ENCODE results near the gene SH3RF1.

DNA sequence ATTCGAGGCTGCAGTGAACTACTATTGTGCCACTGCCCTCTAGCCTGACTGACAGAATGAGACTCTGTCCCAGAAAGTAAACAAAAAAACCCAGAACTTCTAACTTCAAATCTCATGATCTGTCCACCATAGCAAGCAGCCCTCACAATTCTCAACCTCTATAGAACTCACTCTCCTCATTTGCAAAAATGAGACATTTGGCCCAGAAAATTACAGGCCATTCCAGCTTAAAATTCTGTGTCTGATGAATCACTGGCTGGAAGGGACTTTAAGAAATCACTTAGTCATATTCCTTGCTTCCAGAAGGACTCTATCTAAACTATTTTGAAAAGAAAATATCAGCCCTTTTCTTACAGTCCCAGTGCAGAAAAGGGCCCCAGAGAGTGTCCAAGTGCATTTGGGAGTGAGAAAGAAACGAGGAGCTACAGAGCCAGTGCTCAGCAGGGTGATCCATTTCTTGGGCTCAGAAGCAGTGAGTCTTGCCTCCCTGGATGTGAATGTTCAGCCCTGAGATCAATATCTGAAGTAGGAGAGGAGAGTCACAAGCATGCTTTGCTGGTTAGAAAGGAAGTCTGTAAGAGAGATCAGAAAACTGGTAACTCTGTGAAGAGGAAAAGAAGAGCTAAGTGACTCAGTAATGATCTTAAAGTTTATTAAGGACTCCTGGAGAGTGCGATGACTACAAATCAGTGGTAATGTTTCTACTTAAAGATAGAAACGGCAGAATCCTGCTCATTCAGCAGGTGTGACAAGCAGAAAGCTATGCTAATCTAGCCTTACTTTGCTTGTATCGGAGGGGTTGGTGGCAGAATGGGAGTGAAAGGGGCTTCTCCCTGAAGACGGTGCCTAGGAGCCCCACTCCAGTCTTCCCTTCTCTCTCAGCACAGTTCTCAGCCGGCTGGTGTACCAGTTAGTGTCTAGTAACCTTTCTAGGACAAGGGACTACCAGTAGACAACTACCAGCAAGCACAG, 139.8 kb downstream of the PALLD start:
- PRO-cap = no peak
- RAMPAGE, long total RNA, 4 experiments = no peak in any of the 4 experiments

GRCh38 chr4:168722890-168723507, 226.1 kb downstream of the PALLD start:
- PRO-cap = no peak
- RAMPAGE, long total RNA, 4 experiments = start-site peak on the plus strand in 1 of 4 experiments, at chr4:168723094-168723270 at its widest, 14 reads per replicate

- PRO-cap = no peak
- RAMPAGE, long total RNA, 4 experiments = no peak in any of the 4 experiments
These were observed 244.5 kb downstream of the CBR4 start for GRCh38 chr4:168765593-168765984.

- PRO-cap = no peak
- RAMPAGE, long total RNA, 4 experiments = no peak in any of the 4 experiments
These were observed 226.0 kb downstream of the CBR4 start for GRCh38 chr4:168784042-168784479.

- PRO-cap = no peak
- RAMPAGE, long total RNA, 4 experiments = no peak in any of the 4 experiments
These were observed 225.0 kb downstream of the CBR4 start for GRCh38 chr4:168784839-168785602.

DNA sequence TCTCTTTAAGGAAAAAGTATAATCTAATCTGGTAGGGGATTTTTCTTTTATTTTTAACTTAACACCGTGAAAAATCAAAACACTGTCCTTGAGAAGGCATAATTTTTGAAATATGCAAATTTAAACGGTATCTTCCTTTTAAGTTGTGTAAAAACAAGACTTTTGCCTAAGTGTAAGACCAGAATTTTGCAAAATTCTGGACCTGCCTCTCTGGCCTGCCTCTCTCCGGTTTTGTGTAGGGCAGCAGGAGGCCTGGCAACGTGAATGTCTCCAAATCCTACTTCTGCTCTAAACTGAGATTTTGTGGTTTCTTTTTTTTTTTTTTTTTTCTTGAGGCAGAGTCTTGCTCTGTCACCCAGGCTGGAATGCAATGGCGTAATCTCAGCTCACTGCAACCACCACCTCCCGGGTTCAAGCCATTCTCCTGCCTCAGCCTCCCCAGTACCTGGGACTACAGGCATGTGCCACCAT, 220.2 kb downstream of the CBR4 start:
- PRO-cap = unidirectional peak, minus-strand start at position 266 of the sequence
- RAMPAGE, long total RNA, 4 experiments = no peak in any of the 4 experiments

- PRO-cap = no peak
- RAMPAGE, long total RNA, 4 experiments = no peak in any of the 4 experiments
These were observed 206.9 kb downstream of the CBR4 start for GRCh38 chr4:168803122-168803556.

DNA sequence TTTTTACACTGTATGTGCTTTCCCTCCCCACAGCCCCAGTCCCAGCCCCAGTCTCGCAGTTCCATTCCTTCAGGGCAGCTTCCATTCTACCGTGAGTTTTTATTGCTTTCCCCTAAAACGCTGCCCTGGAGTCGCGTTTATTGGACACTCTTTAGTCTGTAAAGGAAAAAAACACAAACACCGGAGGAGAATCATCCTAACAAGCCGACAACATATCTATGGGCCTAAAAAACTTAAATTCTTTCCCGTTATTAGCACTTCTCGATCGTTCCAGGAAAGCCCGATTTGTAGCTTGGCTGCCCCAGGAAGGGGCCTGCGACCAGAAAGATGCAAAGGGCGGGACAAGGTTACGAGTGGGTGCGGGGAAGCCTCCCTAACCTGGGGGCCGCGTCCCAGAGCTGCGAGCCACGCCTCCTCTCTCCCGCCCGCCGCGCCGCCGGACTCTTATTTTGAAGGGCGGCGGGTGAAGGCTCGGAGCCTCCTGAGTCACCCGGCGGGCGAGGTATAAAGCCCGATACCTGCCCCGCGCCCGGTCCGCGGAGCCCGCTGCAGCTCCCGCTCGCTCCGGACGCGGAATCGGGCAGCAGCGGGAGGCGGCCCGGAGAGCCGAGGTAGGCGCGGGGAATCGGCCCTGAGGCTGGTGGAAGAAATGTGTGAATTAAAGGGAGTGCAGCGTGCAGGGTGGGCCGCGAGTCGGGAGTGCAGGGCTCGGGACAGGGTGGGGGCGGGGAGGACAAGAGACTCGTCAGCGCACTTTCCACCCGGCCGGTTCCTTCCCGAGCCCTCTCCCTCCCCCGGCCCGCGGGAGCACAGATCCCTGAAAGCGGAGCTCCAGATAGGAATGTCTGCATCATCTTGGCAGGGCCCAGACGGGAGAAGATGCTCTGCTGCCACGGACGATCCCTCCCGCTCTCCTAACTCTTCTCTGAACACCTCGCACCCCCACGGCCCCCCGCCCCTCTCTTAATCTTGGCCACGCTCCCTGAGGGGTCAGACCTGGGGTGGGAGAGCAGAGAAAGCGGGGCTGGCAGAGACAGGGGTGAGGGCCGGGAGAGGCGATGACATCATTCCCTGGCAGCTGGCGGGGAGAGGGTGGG, 178.1 kb downstream of the CBR4 start:
- PRO-cap = bidirectional peak, plus-strand start at position 507 of the sequence, minus-strand start at position 438 of the sequence
- RAMPAGE, long total RNA, 4 experiments = start-site peak on the plus strand in 4 of 4 experiments, centred at positions 504 to 549 of the sequence, 118 to 289 reads per replicate

- PRO-cap = no peak
- RAMPAGE, long total RNA, 4 experiments = no peak in any of the 4 experiments
These were observed 173.4 kb downstream of the CBR4 start for GRCh38 chr4:168836439-168837240.

DNA sequence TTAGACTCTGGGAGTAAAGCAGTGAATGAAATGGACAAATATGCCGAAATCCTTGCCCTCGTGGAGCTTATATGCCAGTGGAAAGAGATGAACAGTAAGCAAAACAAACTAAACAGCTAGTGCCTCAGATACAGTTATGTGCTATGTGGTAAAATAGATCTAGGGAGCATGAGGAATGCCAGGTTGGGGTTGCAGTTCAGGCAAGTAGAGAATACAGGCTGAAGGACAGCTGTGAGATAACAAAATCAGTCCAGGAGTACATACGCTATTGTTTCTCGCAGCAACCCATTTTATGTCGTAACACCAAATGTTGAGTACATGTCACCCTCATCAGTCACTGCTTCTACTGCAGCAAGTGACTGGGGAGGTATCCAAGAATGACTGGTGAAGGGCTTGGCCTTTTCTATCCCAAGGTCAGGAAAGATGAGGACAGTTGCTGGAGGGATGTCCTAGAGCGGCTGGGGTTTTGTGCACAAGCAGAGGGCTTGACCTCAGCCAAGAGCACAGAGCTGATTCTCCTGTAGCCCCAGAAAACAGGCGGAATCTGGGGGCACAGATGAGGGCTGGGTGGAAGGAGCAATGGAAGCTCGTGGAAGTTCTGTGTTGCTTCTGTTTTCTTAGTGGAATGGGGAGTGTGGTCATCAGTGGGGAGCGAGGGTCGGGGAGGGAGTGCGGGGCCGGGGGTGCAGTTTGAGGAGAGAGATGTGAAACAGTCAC, 172.1 kb downstream of the CBR4 start:
- PRO-cap = no peak
- RAMPAGE, long total RNA, 4 experiments = no peak in any of the 4 experiments

- PRO-cap = no peak
- RAMPAGE, long total RNA, 4 experiments = no peak in any of the 4 experiments
These were observed 168.8 kb downstream of the CBR4 start for GRCh38 chr4:168841175-168841729.

GRCh38 chr4:168921398-168921816, 88.6 kb downstream of the CBR4 start:
- PRO-cap = no peak
- RAMPAGE, long total RNA, 4 experiments = no peak in any of the 4 experiments

DNA sequence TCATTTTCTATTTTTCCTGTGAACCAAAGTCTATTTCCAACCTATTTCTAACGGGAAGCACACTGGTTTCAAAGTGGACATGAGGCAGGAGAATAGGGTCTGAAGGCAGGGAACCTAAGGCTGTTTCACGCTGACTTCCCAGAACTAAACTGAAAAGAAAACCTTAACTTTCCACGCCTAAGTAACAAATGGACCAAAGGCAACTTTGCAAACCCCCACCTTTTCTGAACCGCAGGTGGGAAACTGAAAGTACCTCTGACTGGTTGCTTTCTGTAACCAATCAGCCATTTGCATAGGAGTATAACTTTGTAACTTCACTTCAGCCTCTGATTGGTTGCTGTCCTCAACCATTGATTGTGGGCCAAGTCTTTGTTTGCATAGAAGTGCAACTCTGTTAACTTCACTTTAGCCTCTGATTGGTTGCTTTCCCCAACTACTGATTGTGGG, 121.4 kb upstream of the CBR4 start:
- PRO-cap = no peak
- RAMPAGE, long total RNA, 4 experiments = no peak in any of the 4 experiments

DNA sequence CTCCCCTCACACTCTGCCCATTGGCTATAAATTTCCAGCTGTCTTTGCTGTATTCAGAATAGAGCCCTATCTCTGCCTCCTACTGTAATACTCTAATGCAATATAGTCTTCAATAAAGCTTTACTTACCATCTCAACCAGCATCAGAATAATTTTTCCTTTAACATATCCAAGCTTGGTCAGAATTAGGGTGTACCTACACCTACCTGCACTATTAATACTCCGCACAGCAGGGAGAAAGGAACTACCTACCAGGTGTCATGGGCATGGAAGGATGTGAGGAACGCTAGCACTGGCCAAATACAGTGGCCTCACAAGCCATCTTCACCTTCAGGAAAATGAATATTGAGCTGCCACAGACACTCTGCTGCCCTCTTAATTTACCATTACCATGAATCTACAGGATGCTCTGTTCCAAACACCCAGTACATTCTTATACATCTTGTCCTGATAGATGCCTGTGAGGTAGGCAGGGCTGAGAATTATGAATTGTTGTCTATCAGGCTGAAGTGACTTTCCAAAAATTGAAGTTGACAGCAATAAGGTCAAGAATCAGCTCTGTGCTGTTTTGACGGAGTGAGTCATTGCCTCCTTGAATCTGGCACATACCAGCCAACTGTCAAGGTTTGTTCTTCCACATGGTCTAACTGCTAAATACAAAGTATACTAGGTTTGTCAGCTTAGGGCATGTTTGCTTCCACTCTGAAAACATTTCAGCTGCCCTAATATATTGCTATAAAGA, 32.5 kb downstream of the SH3RF1 start:
- PRO-cap = no peak
- RAMPAGE, long total RNA, 4 experiments = no peak in any of the 4 experiments

DNA sequence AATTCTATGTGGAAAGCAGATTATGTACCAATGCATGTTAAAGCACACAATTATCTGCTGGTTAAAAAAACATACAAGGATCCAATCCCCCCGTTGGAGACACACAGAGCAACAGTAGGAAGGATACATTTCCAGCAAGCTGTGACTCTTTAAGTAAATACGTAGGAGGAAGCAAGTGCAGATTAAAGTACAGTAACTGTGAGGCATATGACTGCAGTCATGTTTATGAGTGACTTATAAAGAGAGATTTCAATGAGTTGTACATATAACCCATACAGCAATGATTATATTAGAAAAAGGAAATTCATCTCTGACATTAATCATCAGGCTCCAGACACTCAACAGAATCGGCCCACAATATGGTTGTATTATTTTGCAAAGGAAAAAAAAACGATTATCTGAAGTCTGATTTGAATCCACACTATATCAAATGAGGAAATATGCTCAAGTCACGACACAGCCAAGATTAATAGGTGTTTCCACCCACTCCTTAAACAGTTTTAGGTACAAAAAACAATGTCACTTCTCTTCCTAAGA, 21.1 kb downstream of the SH3RF1 start:
- PRO-cap = bidirectional peak, plus-strand start at position 316 of the sequence, minus-strand start at position 143 of the sequence
- RAMPAGE, long total RNA, 4 experiments = no peak in any of the 4 experiments

- PRO-cap = no peak
- RAMPAGE, long total RNA, 4 experiments = no peak in any of the 4 experiments
These were observed 16.2 kb downstream of the SH3RF1 start for GRCh38 chr4:169254553-169255051.

DNA sequence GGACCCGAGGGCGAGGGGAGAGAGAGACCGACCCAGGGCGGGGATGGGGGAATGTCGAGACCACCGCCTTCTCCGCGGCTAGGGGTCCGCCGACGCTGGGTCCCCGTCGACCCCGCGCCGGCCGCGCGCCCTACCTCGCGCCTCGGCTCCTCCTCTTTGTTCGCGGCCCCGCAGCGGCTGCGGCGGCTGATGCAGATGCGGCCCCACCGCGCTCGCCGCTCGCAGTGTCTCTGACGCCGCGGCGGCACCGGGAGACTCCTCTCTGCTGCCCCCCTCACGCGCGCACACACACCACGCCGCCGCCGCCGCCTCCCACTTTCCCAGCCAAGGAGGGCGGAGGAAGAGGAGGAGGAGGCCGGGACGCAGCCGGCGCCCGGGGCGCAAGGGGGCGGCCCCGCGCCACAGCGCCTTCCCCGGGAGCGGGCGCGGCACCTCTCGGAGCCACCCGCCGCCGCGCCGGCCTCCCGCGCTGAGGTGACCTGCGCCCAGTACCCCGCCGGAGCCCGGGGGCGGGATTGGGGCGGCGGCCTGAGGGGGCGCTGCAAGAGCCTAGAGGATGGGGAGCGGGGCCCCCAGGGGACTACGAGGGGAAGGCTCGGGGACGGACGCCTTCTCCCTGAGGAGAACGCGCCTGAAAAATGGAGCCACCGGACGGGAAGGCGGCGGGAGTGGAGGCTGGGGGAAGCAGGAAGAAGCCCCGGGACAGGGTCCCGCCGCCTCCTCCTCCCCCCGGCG, at the start of gene SH3RF1:
SH3RF1 (minus strand) TSS at position 232 of the 735 bp plus-strand sequence.
- PRO-cap = bidirectional peak, plus-strand start at position 416 of the sequence, minus-strand start at position 232 of the sequence
- RAMPAGE, long total RNA, 4 experiments = start-site peak on the minus strand in 2 of 4 experiments, centred at positions 314 to 317 of the sequence, 706 to 1,005 reads per replicate

DNA sequence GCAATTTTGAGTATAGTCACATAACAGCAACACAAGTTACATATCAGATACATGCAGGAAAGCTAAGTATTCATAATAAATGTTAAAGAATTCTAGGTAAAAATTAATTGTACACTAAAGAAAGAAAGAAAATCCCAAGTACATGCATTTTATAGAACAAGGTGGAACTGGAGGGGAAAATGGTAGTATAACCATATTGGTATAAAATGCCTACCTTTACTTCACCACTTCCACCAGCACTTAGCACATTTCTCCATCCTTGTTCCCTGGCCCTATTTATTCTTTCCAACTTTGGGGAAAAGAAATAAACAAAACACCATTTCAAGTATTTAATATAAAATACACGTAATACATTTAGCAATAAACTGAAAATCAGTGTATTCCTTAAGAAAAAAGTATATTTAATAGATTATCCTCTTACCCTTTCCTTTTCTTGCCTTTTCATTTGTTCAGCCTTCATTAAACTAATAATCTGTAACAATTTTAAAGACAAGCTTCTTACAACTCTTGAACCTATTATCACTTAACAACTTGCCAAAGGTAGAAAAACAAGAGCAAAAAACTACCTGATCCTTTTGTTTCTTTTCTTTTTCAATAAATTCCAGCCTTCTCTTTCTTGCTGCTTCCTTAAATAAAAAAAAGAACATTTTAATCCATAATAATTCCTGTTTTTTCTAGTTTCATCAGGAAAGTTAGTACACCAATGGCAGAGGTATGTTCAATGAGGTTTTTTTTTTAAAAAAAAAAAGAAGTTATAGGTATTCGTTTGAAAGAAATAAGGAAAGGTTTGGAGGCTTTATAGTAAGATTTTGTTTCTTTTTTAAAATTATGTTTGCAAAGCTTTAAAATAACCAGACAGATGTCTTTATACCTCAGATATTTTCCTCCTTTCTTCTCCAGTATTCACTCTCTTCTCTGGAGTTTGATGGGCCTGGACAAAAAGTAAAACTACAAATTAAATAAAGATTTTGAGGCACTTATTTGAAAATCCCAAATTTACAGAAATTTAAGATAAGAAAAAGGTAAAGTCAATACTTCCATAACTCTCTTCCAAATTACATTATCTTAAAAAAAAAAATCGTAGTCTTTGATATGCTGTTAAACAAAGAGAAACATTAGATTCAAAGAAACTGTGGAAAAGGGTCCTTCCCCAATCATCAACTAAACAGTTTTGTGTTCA, 50.7 kb downstream of the NEK1 start:
- PRO-cap = no peak
- RAMPAGE, long total RNA, 4 experiments = no peak in any of the 4 experiments

DNA sequence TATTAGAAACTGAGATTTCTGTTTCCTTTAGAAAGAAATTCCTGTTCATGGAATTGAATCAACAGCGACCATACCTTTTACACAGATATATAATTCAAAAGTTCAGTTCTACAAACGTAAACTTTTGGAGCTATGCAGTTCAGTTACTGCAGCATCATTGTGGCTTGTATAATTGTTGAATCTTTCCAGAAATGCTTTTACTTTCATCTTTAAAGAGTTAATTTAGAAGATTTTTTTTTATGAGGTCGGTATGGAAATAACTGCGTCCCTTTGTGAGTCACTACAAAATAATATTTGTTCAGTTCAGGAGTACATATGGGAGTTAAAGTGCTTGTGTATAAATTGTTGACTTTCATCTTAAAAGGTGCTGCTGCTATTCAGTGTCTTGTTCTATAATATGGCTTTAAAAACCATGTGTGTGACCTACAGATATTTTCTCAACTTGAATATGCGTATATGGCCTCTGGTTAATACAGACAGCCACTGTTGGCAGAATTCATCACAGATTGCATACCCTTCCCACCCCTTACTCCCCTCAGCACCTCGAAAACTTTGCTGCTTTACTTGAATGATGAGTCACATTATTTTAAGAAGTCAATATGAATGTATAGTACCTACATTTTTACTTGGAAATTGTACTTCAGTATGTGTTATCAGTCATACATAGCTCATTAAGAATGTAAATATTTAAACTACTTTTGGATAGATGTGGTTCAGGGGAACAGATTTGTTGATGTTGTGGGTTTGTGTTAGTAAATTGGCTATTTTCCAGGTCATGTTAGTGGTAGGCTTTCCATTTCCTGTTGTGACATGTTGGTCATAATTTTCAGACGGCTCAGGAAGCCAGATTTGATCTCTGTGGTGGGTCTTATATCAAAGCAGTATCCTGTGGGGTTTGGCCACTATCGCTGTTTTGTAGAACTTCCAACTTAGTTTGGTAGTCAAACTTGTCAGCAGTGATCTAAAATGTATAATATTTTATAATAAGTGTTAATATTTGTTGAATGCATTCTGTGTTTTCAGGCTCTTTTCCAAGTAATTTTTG, 1.5 kb downstream of the CLCN3 start:
- PRO-cap = no peak
- RAMPAGE, long total RNA, 4 experiments = no peak in any of the 4 experiments

DNA sequence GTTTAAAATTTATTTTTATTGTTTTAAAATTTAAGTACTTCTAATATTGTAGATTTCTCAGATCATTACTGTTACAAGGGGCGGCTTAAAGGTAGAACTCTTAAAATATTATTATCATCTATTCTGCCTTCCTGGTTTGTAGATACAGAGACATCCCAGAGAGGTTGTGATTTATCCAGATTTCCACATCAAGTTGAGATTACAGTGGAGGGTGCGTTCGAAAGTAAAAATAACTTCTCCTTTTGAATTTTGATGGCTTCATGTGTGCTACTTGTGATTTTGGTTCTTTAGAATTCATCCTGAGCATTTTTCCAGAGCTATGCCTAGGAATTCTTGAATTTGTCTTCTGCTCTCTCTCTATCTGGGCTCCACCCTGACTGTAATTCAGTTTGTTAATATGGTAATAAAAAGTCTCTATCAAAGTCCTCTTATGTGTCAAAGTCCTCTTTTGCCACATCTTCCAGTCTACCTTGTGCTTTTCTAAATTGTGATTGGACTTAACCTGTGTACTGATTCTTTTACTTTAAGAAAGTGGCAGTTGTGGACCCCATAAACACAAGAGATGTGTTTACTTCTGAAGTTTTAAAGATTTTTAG, 37.2 kb downstream of the CLCN3 start:
- PRO-cap = bidirectional peak, plus-strand start at position 483 of the sequence, minus-strand start at position 371 of the sequence
- RAMPAGE, long total RNA, 4 experiments = no peak in any of the 4 experiments

Measured in Peyer's patch (tissue), 4 donors.